Helper T cell (primary cell): ENCODE measurements around the genes GPC6 and TGDS.

DNA sequence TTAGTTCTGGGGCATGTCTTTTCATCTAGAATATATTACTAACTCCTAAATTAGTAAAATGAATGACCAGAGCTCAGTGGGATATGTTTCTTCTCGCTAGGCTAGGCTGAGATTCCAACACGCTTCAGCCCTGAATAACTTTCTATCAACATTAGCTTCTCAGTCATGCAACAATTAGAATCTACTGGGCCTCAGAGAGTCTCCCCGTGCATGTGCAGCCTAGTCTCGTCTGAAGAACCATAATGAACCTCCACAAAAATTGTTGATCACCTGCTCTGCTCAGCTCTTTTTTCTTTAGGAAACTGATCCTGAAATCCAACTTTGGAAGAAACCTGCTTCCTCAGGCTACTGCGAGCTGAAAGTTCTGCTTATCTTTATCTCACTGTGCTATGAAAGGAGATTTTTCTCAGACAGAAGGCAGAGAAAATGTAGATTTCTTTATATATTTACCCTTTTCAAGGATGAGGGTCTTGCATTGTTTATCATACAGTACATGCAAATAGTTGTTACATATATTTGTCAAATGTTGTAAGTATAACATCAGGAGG, 327.5 kb downstream of the SLITRK1 start:
- PRO-cap, 2 experiments: no peak in any of the 2 experiments

GRCh38 chr13:87356308-87357119, 314.7 kb upstream of the SLITRK5 start:
- PRO-cap, 2 experiments: no peak in any of the 2 experiments

DNA sequence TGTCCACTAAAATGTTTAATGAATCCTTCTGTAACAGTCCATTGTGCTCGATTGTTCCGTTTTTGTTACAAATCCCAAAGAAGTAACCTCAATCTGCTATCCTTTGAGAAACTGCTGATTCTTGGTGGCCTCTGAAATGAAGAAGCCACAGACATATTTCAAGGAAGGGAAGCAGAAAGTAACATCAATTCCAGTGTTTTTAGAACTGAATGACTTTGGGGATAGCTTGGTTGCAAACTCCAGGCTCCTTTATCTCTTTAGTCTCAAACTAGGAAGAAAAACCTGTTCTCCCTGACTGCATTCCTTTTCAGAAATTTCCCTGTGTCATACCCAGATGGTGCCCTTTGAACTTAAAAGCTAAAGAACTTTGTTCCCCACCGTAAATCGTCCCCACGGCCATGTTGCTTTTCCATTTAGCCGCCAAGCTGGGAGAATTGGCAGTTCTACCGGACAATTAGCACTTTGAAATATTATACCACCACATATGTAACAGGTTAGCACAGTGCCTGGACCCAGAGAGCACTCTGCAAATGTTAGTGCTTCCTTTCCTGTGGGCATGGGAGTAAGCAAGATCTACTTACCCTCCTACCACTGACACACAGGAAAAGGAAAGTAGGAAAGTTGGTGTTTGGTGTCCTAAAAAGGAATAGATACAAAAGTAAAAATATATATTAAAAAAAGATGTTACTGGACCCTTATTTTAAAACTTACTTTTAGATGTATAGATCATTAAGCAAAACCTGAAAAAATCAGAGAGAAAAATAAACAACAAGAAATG, 242.9 kb upstream of the GPC5 start:
- PRO-cap, 2 experiments: no peak in any of the 2 experiments

DNA sequence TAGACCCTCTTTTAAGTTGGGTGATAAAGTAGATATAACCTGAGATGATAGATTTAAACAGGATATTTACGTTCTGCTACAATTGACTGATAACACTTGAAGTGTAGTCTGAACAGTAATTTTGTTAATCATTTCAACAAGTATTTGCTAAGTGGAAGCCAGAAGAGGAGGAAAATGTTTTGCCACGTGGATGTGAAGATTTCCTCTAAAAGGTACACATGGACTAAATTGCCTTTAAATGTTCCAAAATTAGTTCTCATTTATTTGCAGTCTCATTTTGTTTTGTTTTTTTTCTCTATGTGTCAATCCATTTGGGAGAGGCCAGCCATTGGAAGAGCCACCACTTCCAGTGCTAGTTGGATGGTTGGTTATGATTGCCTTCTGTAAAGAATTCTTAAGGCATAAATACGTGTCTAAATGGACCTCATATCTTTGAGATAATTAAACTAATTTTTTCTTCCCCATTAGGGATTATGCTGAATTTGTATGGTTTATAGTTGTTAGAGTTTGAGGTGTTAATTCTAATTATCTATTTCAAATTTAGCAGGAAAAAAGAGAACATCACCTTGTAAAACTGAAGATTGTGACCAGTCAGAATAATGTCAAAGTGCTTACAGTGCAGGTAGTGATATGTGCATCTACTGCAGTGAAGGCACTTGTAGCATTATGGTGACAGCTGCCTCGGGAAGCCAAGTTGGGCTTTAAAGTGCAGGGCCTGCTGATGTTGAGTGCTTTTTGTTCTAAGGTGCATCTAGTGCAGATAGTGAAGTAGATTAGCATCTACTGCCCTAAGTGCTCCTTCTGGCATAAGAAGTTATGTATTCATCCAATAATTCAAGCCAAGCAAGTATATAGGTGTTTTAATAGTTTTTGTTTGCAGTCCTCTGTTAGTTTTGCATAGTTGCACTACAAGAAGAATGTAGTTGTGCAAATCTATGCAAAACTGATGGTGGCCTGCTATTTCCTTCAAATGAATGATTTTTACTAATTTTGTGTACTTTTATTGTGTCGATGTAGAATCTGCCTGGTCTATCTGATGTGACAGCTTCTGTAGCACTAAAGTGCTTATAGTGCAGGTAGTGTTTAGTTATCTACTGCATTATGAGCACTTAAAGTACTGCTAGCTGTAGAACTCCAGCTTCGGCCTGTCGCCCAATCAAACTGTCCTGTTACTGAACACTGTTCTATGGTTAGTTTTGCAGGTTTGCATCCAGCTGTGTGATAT, 48.0 kb upstream of the GPC5 start:
- PRO-cap, 2 experiments: no peak in any of the 2 experiments

DNA sequence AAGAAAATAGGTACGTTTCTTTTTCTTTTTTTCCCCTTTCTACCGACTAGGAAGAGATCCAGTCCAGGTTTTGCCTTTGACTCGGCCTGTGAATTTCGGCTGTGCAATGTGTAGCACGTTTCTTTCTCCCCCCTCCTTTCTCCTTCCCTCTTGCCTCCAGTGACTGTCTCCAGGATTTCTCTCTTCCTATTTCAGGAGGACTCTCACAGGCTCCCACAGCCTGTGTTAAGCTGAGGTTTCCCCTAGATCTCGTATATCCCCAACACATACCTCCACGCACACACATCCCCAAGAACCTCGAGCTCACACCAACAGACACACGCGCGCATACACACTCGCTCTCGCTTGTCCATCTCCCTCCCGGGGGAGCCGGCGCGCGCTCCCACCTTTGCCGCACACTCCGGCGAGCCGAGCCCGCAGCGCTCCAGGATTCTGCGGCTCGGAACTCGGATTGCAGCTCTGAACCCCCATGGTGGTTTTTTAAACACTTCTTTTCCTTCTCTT, at the start of gene GPC6:
Gene GPC6 (plus strand): TSS at position 135 of the 504 bp plus-strand sequence.
- PRO-cap, 2 experiments: no peak in any of the 2 experiments

DNA sequence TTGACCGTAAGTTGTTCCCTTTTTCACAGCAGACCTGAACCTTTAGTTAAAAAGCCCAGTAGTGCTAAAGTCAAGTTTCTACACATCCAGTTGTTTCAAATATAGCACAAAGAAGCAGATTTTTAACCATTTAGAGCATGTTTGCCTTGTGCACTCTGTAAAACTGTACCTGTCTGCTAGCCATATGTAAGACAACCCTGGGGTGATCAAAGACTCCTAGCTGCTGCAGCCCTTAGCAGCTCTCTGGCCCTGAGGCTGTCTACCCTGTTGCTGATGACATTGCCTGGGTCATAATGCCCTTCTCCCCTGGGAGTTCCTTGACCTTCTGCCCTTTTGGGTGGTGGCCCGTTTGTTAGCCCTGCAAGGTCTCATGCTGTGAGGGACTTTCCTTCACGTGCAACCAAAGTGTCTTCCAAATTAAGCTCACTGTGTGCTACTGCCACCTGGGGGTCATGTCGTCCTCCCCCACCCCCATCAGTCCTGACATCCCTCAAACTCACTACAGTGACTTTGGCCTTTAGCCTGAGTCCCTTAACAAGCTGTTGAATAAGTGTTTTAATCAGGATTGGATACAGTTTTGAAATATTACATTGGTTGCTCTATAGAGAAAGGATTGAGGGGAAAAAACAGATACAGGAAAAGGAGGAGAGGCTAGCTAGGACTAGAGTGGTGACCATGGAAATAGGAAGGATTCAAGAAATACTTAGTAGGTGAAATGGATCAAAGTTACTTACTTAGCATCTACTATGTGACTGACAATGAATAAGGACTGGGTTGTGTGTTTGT, 7.5 kb downstream of the GPC6 start:
- PRO-cap, 2 experiments: no peak in any of the 2 experiments

DNA sequence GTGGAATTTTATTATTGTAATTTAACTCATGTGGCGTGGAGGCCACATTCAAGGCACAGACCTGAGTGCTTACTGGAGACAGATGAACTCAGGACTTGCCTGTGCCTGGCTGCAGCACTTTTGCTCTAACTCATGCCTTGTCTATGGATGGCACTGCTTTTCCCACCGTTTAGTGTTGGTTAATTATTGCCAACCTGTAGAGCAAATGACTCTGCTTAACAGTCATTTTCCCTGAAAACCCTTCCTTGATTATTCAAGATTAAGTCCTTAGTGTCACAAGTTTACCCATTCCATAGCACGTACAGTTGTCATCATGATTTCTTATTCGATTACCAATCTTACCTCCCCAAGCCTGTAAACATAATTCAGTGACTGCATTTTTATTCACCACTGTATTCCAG, 541.5 kb downstream of the GPC6 start:
- PRO-cap, 2 experiments: no peak in any of the 2 experiments

DNA sequence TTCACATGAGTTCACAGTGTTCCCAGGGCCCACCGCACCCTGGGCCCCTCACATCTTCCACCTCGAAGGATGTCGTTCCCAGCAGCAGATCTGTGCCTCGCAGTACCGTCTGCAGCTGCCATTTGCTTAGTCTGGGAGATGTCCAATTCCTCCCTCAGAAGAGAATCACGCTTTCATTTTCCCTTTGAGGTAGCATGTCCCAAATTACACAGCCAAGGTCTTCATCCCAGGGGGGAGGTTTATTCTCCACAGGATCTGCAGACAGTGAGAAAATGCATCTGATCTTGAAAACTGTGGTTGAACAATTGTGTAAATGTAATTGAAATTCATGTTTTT, 150.2 kb downstream of the DCT start:
- PRO-cap, 2 experiments: no peak in any of the 2 experiments

DNA sequence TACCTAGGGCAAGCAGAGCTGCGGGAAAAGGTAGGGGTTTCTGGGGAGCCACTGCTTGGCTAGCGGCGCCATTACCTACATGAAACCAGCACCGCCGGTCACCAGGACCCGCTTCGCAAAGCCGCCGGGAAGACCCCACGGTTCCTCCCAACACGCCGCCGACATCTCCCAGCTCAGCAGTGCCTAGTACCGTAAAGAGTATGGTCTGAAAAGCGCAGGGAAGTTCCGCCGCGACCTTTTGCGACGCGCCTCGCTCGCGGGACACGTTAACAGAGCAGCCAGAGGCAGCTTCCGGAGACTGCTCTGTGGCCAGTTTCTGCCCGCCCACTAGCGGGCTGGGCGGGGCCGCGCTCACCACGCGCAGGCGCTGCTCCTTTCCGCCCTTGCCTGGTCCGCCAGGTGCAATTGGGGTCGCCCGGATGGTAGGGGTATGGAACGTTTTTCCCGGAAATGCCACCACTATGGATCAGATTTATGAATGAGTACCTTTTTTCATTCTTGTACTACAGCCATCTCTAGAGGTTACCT, at the start of gene TGDS:
Gene TGDS (minus strand): TSS at position 181 of the 528 bp plus-strand sequence.
- PRO-cap, 2 experiments: peak in 2 of 2 experiments; most common plus-strand start position 398 of the sequence (in 1); most common minus-strand start position 181 of the sequence (in 2)

GRCh38 chr13:95116675-95117155, 184.5 kb downstream of the ABCC4 start:
- PRO-cap, 2 experiments: no peak in any of the 2 experiments

DNA sequence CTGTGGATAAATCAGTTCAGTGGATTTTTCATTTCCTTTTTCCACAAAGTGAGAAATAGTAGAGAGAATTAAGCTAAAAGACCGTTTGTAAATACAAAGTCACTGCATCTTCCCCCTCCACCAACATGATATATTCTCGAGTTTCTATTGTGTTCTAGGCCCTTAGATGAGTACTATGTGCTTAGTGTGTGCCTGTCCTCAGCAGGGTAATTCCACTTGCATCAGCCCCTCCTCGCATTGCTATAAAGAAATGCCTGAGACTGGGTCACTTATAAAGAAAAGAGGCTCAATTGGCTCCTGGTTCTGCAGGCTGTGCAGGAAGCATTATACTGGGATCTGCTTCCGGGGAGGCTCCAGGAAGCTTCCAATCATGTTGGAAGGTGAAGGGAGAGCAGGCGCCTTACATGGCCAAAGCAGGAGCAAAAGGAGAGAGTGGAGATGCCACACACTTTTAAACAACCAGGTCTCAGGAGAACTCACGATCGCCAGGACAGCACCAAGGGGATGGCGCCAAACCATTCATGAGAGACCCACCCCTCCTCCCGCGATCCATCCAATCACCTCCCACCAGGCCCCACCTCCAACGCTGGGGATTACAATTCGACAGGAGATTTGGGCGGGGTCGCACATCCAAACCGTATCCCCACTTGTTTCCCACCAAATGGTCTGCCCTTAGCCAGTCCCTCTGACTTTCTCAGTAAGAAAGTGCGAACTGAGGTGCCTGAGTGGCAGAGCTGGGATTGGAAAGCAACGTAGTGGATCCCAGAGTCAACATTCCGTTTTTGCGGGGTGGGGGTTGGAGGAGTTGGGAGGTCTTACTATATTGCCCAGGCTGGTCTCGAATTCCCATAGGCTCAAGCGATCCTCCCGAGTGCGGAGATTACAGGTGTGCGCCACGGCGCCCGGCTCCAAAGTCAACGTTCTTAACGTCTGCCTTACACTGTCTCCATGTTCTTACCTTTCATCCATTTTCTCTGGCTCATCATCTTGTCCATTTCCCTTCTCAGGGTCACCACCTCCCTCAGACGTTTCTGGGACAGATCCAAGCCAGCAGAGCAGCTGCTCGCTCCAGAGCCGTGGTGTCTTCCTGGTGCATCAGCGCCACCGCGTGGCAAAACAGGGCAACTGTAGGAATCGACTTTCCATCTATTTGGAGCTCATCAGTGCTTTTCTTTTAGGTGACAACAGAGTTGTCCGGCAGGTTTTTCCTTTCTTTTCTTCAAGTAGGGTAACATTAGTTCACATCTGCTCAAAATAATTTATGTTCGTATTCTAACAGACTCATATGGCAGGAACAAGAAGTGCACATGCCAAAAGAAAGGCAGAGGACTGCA, 102.6 kb upstream of the ABCC4 start:
- PRO-cap, 2 experiments: no peak in any of the 2 experiments

GRCh38 chr13:95633058-95633617, 11.4 kb downstream of the DZIP1 start:
- PRO-cap, 2 experiments: no peak in any of the 2 experiments

DNA sequence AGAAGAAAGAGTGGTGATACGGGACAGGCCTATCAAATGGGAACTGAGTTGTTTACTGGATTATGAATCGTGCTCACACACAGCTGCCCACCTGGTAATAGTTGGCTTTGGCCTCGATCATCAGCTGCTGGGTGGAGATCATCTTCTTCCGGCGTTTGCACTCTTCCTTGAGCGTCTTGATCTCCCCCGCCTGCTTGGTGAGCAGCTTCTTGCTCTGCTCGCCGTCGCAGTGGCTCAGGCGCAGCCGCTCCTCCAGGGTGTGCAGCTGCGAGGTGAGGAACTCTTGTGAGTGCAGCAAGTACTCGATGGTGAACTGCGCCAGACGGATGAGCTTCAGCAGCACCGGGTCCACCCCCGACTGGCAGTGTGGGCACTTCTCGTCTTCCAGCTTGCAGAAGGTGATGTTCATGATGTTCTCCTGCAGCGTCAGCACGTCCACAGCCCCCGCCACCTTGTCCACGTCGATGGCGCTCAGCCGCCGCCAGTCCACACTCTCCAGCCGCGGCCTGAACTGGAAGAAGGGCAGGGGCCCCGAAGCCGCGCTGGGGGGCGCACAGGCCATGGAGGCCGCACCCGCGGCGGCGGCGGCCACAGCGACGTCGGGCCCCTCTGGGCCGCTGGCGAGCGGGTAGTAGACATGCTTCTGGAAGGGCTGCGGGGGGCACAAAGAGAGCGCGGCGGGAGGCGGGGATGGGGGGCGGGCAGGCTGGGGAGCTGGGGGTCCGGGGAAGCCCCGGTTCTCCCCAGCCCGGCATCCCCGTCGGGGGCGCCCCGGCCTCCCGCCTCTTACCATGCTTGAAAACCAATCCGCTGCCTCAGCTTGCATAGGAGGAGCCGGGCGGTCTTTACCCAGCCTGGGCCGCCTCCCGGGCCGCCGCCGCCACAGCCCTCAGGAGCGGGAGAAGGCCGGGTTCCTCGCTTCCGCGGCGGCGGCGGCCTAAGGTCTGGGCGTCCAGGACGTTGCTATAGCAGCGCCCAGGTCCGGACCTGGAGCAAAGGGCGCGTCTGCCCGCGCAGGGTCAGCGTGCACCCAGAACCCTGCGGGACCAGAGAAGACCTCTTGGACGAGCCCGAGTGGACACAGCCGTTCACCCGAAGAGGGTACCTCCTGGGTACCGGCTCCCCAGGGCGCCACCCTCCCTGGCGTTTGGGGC, 2.9 kb downstream of the DZIP1 start:
- PRO-cap, 2 experiments: no peak in any of the 2 experiments

DNA sequence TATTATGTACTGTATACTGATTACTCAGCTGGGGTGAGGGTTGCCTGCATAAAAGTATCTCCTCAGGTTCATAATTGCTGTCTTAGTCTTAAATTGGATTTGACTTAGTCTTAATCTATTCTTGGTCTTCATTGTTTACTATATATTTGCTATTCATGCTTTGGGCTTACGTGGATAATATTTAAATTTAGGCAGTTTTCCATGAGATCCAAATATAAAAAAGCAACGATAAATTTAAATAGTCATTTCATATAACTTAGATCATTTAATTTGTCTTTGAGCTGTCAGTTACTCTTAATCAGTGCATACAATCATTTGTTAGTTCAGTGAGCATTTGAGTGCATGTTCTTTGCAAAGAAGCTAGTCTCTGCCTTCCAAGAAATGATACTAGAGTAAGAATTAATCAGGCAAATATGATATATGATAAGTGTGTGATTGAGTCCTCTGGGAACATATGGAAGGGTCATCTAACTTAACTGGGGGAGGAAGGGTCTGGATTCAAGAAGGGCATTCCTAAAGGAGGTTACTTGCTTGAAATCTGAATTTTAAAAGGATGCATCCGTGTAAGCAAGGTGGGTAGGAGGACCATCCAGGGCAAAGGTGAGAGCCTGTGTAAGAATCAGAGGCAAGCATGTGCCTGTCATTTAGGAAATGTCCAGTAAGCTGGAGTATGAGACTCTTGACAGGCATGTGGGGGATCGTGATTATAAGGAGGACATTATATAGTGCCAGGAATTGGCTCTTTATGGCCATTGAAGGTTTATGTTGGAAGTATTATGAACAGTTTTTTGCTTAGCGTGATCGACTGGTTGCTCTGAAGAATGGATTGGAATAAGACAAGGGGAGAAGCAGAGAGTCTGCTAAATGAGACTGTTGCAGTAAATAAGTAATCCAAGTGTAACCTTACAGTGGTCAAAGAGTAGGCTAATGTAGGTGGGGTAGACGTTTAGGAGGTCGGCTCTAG, 70.2 kb downstream of the DNAJC3 start:
- PRO-cap, 2 experiments: no peak in any of the 2 experiments

DNA sequence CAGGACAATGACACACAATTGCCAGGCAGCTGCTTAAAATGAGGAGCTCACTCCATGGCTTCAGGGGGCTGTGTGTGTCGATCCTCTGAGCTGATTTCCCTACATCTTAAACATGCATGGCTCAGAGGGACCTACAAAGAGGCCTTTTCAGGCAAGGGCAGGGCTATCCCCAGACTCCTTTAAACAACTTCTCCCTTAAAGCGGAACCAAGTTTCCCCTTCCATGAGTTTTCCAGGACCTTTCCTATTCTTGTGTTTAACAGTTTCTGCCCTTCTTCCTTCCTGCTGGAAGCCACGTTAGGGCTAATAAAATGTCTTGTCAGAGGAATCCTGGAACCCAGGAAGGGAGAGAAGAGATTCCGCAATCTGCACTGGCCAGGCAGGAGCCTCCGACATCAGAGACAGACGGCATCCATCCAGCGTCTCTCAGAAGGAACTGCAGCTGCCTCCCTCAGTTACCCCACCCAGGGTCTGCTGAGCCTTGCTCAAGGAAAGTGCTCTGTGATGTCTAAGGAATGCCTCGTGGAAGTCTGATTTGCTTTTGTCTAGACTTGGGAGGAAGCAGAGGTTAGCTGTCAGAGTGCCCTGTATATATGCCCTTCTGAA, 107.2 kb upstream of the MBNL2 start:
- PRO-cap, 2 experiments: no peak in any of the 2 experiments

DNA sequence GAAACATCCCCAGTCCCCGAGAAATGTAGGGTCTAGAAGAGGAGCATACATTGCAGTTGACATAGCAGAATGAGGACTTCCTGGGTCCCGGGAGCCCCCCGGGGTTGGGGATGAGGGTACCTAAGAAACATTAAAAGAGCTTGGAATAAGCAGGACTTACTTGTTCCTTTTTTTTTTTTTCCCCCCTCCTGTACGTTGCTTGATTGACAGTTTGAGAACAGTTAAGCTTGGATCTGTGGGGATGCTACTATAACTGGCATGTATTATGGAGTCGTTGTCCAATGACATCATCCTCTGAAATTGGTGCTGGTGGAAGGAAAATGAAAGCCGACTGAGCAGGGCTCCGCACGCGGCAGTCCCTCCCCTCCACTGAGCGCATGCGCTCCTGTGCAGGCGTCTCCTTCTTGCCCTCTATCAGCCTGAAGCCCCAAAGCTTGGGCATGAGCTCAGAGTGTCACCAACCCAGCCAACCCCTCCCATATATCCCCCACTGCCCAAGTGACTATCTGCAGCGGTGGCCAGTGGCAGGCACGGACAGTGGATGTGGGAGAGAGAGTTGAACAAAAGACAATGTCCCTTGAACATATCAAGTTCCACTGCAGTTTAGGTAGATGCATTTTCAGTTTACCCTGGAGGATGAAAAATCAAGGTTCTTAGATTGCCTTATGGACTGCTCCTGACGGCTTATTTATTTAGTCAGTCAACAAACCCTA, 20.6 kb downstream of the MBNL2 start:
- PRO-cap, 2 experiments: no peak in any of the 2 experiments

DNA sequence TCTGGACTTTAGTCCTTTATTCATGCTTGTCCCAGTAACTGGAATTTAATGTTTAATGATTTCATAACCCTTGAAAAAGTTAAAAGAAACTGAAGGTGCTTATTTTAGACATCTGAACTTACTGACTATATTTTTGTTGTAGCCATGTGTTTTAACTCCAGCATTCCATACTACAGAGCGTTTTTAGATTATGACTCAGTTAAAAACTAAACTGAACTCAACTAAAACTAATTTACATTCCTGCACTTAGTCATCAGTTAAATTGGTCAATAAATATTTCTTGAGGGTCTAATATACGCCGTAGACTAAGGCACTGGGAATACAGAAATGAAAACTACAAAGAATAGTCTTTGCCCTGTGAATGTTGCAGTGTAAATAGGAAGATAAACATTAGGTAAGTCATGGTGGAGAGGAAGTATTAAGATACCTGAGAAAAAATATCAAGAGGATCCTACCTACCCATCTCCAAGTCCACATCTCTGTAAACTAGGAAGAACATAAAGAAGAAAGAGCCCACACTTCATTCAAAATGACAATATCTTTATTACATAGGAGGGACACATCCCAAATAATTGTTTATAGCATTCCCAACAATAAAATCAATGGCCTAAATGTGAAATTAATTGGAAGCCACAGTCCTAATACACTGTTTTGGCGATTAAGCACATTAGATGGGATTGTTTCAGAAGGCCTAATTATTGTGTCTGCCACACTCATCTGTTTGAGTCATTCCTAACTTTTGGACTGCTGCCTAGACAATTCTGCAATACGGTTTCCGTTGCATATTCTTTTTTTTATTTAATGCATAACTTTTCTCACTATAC, 52.8 kb downstream of the MBNL2 start:
- PRO-cap, 2 experiments: no peak in any of the 2 experiments

DNA sequence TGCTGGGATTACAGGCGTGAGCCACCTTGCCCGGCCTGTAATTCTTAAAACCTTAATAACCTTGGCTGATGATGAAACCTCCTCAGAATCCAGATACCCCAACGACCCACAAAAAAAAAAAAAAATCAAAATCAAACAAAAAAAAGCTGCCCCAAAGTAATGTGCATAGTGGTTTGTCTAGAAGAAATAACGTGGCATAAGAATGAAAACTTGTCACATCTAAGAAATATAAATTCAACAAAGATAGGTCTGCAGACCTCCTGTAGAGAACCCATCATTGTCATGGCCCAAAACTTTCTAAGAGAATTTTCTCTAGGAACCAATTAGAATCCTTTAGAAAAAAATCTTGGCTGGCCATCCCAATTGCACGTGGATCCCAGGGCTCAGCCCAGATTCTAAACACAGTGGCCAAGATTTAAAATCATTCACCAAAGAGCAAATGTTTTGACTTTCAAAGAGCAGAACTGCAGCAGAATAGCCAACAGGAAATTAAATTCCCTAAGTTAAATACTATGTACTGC, 21.2 kb downstream of the IPO5 start:
- PRO-cap, 2 experiments: no peak in any of the 2 experiments

- PRO-cap, 2 experiments: no peak in any of the 2 experiments
Observed at GRCh38 chr13:98213963-98214736, 37.1 kb upstream of the RNF113B start.

DNA sequence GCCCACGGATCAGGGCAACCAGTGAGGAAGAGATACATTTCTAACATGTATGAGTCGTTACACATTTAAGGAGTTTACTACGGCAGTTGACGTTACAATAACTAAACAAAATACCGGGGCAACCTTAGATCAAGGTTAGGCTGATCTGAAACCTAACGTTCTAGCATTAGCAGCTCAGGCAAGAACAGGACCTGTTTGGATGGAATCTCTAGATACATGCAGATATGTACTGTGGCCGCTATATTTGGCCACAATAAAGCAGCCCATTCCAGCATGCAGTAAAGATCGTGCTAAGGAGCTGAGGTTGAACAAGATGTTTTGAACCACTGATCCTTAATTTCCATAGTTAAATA, 60.2 kb downstream of the STK24 start:
- PRO-cap, 2 experiments: no peak in any of the 2 experiments